ENCODE results near the gene CUL2.

DNA sequence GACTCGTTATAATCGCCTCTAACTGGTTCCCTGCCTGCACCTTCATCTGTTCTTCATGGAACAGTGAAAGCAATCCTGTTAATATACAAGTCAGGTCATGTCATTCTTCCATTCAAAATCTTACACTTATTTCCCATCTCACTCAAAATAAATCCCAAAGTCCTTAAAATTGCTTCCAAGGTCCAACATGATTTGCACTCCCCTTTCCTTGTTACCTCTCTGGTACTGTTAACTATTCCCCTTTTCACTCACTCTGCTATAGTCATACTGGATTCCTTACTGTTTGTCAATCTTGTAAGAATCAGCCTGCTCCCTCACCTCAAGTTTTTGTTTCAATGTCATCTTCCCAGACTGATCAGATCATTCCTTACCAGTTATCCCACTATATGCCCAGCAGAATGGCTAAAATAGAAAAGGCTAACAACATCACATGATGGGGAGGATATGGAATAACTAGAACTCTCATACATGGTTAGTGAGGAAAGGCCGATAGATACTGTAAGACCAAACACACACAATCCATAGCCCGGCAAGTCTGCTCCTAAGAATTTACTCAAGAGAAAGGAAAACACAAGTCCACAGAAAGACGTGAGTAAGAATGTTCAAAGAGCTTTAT, 31.1 kb downstream of the EPC1 start:
- PRO-cap: no peak
- RRBS, 2 experiments: no CpG with 5 or more reads among the region's 5 CpGs

GRCh38 chr10:32348579-32348849, 1.6 kb upstream of the EPC1 start:
- PRO-cap: no peak
- RRBS, 2 experiments: no CpG with 5 or more reads among the region's 7 CpGs

DNA sequence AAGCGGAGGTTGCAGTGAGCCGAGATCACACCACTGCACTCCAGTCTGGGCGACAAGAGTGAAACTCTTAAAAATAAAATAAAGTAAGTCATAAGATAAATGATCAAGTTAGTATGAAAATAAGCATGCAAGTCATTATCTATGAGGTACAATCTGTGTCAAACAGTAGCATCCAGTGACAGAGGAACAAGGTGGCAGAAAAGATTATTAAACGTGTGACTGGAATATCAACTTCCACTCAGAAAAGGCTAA, 30.4 kb downstream of the ITGB1 start:
- PRO-cap: no peak
- RRBS, 2 experiments: no CpG with 5 or more reads among the region's 4 CpGs

GRCh38 chr10:32929413-32930139, 28.5 kb downstream of the ITGB1 start:
- PRO-cap: no peak
- RRBS, 2 experiments: no CpG with 5 or more reads among the region's 6 CpGs

- PRO-cap: no peak
- RRBS, 2 experiments: 42 to 61% methylated on average over 3 of the region's 15 CpGs
These were observed 19.5 kb downstream of the ITGB1 start for GRCh38 chr10:32938461-32939073.

- PRO-cap: no peak
- RRBS, 2 experiments: no CpG with 5 or more reads among the region's 7 CpGs
These were observed 13.7 kb upstream of the ITGB1 start for GRCh38 chr10:32971438-32972349.

DNA sequence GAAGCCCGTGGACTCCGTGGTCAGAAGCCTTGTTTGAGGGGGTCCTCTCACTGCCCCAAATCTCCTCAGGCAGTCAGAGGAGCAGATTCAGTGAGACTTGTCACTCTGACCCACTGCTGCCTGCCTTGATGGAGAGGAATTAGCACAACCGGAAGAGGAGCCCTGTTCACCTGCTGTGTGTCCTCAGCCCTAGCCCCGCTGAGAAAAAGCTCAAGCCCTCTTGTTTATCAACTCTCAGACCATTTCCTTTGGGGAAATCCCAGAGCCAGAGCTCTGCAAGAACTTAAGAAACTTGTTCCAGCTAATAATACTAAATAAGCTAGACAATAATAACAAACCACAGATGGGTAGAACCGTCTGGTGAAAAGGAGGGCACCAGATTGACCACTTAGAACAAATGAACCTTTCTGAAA, 37.7 kb upstream of the ITGB1 start:
- PRO-cap: no peak
- RRBS, 2 experiments: no CpG with 5 or more reads among the region's 5 CpGs

GRCh38 chr10:33115614-33116120, 157.6 kb upstream of the ITGB1 start:
- PRO-cap: no peak
- RRBS, 2 experiments: no CpG with 5 or more reads among the region's 11 CpGs

- PRO-cap: no peak
- RRBS, 2 experiments: no CpG with 5 or more reads among the region's 14 CpGs
These were observed 164.0 kb upstream of the ITGB1 start for GRCh38 chr10:33121895-33122544.

- PRO-cap: no peak
- RRBS, 2 experiments: no CpG with 5 or more reads among the region's 12 CpGs
These were observed 176.1 kb upstream of the ITGB1 start for GRCh38 chr10:33133922-33134784.

GRCh38 chr10:33156212-33156622, 178.2 kb downstream of the NRP1 start:
- PRO-cap: no peak
- RRBS, 2 experiments: no CpG with 5 or more reads among the region's 8 CpGs

DNA sequence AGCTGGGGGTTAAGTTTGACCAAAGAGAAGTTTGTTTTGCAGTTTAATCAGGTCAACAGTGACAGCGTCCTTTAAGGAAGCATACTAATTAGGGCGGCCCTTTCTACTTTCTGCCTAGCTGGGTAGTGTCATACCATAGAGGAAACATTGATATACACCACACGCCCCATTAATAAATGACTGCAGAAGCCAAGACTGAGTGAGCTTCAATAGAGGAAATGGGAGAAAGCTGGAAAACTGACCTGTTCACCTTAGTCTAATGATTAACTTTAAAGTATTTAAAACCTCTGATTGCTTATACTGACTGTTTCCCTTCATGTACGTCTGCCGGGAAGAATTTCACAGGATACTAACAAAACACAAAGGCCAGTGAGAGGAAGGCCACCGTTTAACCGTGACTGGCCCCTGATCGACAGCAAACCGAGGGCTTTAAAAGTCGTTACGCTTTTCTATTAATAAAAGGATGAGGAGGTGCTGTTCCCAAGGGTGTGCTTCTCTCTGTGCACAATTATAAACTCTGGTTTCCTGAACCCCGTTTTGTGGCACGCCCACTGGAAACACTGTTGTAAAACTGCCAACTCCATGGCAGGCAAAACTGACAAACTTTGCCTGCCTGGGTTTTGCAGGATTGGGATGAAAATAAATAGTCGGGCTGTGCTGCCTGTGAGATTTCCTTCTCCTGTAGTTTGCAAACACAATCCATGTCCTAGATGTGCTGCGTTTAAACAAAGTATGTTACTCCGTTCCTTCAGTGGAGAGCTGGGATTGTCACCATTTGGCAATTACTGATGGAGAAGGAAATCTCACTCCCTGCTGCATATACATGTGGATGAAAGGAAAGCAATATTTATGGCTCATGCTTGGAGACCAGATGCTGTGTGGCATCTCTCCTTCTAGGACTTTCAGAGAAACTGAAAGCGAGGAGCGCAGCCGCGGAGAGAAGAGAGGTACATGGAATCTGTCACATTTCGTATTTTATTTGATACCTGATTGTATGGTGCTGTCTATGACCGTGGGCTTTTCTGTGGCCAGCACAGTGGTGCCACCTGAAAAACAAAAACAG, 137.5 kb downstream of the NRP1 start:
- PRO-cap: no peak
- RRBS, 2 experiments: no CpG with 5 or more reads among the region's 22 CpGs

- PRO-cap: no peak
- RRBS, 2 experiments: no CpG with 5 or more reads among the region's 4 CpGs
These were observed 60.5 kb downstream of the NRP1 start for GRCh38 chr10:33273973-33274389.

- PRO-cap: no peak
- RRBS, 2 experiments: no CpG with 5 or more reads among the region's 5 CpGs
These were observed 43.2 kb upstream of the NRP1 start for GRCh38 chr10:33377612-33378156.

DNA sequence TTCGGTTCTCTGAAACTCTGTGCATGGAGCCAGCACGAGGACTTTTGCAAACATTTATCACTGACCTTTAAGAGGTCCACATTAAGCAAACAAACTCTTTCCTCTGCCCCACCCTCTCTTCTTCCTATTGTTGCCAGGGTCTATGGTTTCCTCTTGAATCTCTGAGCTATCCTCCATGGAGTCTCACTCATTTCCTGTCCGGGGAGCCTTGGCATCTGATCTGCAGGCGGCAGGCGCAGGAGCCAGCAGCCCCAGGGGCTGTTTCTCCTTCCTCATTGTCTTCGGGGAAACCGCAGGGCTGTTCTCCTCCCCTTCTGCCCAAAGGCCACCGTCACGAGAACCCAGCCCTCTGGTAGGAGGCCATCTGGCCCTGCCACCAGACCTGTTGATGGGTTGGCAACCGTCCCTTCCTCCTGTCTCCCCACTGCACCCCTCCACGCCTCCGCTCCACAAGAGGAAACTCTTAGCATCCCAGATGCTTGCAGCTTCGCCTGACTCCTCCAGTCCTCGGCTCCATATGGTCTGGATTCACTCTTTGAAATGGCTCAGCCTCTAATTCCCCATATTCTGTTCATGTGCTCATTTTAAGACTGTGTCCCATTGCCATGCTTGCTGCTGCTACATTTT, 327.3 kb upstream of the NRP1 start:
- PRO-cap: no peak
- RRBS, 2 experiments: no CpG with 5 or more reads among the region's 14 CpGs

DNA sequence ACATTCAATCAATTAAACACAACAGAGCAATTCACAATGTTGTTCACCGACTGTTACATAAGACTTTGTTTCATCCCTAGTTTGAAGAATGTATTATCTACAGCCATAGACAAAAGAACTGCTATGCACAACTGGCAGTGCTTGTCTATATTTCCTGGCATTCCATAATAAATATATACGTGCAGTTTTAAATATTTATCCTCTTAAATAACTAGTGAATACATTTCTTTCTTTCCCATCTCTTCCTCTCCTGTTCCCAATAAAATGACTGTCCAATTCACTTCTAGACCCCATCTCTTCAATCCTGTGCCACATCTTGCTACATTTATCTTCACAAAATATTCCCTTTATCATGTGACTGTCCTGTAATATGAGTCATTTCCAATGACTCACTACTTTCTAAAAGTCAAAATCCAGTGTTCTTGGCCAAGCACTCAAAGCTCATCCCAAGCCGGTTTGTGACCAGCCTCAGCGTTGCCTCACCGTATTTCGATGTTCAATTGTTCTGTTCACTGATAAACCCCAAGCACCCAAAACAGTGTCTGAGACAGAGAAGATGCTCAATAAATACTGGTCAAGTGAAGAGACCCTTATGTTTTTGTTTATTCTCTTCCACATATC, 104.8 kb downstream of the PARD3 start:
- PRO-cap: no peak
- RRBS, 2 experiments: no CpG with 5 or more reads among the region's 6 CpGs

- PRO-cap: no peak
- RRBS, 2 experiments: no CpG with 5 or more reads among the region's 7 CpGs
These were observed 64.2 kb downstream of the PARD3 start for GRCh38 chr10:34750813-34751326.

GRCh38 chr10:35090111-35091015, at the start of gene CUL2:
CUL2 (minus strand) TSS chr10:35090341.
- PRO-cap: bidirectional peak, plus-strand start at chr10:35090378, minus-strand start at chr10:35090331; bidirectional peak, plus-strand start at chr10:35090754, minus-strand start at chr10:35090584
- RRBS, 2 experiments: 1 to 2% methylated on average over 25 to 35 of the region's 64 CpGs

DNA sequence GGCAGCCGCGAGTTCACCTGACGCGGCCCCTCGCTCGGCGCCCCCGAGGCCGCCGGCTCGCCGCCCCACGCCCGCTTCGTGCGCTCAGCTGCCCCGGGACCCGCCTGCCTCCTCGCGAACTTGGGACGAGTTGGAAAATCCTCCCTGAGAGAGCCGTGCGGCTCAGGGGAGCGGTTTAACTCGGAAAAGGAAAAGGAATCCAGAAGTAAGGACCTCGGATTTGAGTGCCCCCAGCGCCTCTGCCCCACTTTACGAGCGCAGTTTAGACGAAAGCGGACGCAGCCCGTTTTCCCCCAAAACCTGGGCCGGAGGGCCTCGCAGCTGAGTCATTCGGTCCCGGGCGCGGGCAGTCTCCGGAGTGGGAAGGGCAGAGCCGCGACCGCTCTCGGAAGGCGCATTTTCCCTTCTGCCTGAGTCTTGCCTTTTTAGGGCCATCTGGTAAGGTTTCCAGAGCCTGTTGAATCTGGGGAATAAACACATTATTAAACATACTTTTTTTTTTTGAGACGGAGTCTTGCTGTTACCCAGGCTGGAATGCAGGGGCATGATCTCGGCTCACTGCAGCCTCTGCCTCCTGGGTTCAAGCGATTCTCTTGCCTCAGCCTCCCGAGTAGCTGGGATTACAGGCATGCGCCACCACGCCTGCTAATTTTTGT, 845 bp downstream of the CREM start:
- PRO-cap: bidirectional peak, plus-strand start at position 329 of the sequence, minus-strand start at position 69 of the sequence; unidirectional peak, minus-strand start at position 408 of the sequence
- RRBS, 2 experiments: under 1% methylated on average over 17 of the region's 51 CpGs

- PRO-cap: no peak
- RRBS, 2 experiments: no CpG with 5 or more reads among the region's 5 CpGs
These were observed 45.9 kb downstream of the CREM start for GRCh38 chr10:35172525-35173052.